Left colon (tissue), 1 donor: ENCODE data around the gene TECTA.

DNA sequence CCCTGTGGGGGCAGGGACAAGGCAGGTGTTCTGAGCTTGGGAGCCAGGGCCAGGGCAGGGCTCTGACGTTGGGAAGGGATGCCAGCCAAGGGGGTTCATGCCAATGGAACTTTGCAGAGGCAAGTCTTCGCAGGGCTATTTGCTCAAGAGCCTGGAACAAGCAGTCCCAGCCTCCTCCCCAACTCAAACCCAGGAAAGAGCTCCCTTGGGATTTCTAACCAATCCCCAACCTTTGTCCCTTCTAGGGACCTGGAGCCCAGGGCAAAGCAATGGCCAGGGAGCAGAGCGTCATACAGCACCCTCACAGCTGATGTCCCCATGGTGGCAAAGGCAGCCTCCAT, 144.0 kb downstream of the TRIM29 start:
- PRO-cap = no peak

GRCh38 chr11:120169489-120169867, 31.6 kb upstream of the TRIM29 start:
- PRO-cap = no peak

DNA sequence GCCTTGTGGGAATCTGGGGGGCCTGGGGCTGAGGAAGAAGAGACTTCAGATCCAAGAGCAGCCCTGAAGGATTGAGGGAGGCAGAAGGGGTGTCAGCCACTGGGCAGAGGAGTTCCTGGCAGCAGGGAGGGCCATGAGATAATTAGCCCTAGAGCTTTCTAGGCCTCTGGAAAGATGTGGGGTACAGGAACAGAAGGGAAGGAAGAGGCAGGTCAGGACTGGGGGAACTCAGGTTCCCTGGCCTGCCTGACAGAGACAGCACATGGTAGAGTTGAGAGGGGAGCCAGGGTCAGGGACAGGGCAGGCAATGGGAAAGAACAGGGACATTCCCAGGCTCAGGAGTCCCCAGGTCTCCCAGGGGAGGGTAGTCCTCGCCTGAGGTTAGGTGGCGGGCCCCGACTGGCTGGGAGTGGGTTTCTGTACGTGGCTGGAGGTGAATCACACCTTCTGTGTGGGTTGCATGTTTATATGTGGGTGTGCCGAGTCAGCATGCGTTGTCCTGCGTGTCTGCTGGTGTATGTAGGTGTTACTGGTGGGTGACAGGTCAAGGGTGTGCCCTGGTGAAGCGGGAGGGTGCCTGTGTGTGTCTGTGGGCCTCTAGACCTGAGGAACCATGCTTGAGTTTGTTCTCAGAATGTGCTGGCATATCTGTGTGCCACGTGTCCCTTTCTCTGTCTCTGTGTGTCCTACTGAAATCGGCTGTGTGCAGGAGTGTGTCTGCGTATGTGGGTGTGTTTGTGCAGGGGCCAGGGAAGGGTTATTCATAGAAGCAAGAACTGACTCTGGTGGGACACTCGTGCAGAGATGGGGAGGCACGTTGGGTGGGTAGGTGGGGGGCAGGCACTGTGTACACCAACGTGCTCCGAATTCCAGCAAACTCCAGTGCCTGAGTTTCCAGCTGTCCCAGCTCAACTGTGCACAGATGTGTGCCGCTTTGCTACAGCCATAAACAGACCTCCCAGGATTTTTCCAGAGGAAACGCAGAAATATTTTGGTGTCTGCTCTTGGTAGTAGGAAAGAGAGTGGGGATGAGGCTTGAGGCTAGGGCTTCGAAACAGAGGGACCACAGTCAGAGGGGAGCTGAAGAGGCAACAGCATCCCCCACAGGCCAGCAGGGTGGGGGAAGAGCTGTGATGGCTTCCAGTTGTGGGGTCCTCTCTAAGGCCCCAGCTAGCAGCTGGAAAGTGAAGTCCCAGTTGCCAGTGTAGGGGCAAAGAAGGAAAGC, 23.9 kb upstream of the OAF start:
- PRO-cap = unidirectional peak, minus-strand start at position 309 of the sequence; unidirectional peak, minus-strand start at position 440 of the sequence; bidirectional peak, plus-strand start at position 598 of the sequence, minus-strand start at position 440 of the sequence

- PRO-cap = unidirectional peak, plus-strand start at chr11:120189045
These were observed 22.0 kb upstream of the OAF start for GRCh38 chr11:120188837-120189277.

- PRO-cap = no peak
These were observed 1.2 kb downstream of the OAF start for GRCh38 chr11:120211949-120212597.

DNA sequence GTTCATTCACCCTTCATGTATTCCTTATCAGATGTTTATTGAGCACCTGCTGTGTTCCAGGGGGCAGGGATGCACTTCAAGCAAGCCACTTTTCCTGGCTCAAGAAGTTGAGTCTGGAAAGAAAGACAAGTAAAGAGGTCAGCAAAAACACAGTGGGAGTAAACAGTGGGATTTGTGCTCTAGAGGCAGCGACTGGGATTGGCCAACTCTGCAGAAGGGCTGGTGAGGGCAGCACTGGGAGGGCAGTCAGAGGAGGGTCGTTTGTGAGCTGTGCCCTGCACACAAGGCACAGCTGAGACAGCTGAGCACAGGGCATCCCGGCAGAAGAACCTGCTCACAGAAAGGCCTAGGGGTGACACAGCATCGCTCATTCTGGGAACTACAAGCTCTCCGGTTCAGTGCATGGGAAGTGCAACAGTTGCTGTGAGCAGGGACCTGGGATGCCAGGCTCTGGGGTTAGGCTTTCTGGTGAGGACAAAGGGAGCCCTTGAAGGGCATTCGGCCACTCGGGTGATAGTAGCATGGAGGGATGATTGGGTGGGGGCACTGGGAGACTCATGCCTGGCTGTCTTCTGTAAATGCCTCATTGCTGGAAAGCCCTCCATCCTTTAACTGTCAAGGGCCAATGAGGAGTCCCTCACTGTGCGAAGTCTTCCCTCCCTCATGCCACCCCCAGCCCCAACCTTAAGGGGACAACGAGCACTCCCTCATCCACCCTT, 9.7 kb downstream of the OAF start:
- PRO-cap = no peak

- PRO-cap = no peak
These were observed 10.9 kb upstream of the POU2F3 start for GRCh38 chr11:120228813-120229677.

DNA sequence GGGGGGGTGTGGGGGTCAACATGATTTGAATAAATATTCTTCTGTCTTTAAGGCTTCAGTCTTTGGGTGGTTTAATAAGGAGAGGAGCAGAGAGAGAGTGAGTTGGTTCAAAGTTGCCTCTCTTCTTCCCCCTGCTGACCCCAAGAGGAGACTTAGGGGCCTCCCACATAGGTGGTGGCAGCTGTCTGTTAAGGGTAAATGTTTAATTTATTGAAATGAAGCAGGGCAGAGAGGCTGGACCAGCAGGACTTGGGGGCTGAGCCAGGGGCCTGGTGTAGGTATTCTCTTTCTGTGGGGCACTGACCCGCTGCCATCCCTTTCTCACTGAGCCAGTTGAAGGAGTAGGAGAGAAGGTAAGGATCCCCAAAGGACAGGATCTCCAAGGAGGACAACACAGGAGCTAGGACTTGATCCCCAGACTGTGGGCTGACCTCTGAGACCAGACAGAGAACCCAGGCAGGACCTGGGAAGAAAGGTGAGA, 5.6 kb downstream of the POU2F3 start:
- PRO-cap = no peak

- PRO-cap = no peak
These were observed 47.2 kb downstream of the ARHGEF12 start for GRCh38 chr11:120383456-120383861.

DNA sequence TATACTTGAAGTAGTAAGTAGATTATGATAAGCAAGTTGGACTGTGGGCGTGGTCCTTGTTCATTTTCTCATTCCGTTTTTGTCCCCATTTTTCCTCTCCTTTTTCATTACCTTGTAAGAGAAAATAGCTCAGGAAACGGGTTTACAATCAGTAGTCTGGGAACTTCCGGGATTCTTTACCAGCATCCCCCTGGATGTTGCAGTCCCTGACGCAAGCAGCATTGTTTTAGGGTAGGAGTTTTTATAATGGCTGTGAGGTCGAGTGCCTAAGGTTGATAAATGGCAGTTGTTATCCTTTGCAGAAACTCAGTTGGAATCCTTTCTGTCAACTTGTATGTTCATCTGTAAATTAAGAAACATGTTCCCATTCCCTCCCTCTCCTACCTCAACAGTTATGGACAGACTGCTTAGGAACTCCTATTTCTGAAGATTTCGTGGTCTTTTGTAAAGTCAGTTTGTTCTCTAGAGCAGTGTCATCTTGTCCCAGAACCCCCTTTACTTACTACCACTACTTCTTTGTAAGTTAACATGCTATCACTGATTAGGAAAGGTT, 68.3 kb downstream of the ARHGEF12 start:
- PRO-cap = no peak

DNA sequence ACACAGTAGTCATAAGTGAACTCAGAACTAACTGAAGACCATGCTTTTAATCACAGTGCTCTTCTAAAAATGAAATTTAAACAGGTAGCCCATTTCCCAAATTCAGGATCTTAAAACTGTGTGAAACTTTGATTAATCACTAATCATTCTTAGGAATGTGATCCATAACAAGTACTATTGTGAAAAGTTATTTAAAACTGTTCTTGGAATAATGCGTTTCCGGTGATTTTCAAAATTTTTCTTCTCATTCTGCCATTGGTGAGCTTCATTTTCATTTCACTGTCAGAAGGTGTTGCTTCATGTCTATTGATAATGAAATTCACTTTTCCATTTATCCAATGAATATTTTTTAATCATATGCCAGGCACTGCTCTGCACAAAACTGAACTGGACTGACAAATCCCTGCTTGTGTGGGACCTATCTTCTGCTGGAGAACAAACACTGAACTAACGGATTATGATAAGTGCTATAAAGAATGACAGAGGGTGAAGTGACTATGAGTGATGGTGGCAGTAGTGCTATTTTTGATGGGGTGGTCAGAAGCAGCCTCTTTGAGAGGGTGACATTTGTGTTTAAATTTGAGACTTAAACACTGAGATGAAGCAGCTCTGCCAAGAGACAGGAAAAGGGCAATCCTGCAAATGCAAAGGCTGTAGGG, 5.8 kb downstream of the TBCEL start:
- PRO-cap = no peak

DNA sequence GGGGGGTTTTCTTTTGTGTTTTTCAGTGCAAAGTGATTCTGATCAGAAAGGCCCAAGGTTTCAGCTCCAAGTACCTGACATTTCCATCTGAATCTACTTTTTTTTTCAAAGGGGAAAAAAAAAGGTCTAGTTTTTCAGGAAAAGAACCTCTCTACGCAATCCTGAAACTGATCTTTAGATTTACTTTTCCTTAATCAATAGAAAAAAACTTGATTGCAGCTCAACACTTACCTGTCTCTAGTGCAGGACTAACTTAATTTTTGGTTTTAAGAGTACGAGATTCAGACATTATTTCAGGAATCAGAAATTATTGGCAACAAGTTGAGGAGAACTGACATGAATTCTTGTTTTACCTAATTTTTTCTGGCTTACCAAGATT, at the start of gene TECTA:
TECTA (plus strand) TSS at position 225 of the 379 bp plus-strand sequence.
- PRO-cap = no peak

GRCh38 chr11:121357714-121358219, 65.2 kb downstream of the SC5D start:
- PRO-cap = no peak

GRCh38 chr11:121377730-121378191, 74.4 kb upstream of the SORL1 start:
- PRO-cap = no peak

- PRO-cap = no peak
These were observed 35.0 kb upstream of the SORL1 start for GRCh38 chr11:121416929-121417713.

DNA sequence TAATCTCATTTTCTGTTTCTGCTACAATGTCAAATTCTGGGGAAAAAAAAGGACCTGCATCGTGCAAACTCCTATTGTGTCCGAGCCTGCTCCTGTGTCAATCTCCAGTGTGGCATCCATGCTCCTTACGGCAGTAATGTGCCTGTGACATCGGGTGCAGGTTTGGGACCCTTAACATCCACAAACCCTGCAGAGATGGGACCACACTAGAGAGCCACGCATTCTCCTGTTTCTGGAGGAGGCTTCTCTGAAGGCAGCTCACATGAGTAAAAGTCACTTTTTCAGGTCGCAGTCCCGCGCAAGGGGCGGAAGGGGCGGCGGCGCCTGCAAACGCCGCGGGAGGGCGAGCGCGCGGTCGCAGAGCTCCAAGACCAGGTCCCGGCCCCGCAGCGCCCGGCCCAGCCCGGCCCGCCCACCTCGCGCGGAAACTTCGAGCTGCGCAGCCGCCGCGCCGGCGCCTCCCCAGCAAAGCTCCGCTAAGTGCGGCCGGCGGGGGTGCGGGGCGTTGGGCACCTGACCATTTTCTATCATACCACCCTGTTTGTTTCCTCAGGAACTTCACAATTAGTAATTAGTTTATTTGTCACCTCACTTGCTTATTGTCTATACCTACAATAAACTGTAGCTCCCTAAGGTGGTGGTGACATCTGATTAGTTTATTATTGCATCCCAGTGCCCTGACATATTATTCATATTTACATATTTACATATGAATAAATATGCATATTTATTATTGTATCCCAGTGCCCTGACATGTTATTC, 25.0 kb upstream of the SORL1 start:
- PRO-cap = no peak

GRCh38 chr11:121445025-121445746, 6.9 kb upstream of the SORL1 start:
- PRO-cap = bidirectional peak, plus-strand start at chr11:121445659, minus-strand start at chr11:121445586

- PRO-cap = no peak
These were observed 7.4 kb downstream of the SORL1 start for GRCh38 chr11:121459398-121460109.

- PRO-cap = no peak
These were observed 27.3 kb downstream of the SORL1 start for GRCh38 chr11:121479412-121479746.

DNA sequence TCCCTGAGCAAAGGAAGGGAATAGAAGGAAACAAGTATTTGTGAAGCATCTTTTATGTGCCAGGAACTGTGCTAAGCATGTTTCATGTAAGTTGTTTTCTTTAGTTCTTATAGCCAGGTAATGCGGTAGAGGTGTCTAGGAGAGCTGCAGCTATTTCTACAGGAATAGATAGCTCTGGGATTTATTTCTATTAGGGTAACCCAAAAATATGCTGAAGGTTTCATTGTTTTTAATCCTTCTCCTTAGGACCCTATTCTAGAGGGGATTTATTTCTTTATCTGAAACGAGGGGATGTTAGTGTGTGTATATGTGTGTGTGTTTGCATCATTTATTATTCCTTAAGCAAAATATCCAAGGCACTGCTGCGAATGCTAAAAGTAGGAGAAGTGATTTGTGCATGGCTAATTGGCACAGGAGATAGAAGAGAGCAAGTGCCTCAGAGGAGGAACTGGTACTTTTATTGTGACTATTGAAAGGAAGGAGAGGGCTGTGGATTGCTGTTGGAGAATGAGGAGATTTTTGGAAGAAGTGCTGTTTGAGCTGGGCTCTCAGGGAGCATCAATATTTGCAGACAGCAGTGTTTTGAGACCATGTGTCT, 93.5 kb downstream of the SORL1 start:
- PRO-cap = no peak